ENCODE measurements around a stretch of chr10.

GRCh38 chr10:110842600-110843397 lies 28.9 kb upstream of the PDCD4 start:
- RRBS, result no CpG with 5 or more reads among the region's 4 CpGs

GRCh38 chr10:110843695-110844512 lies 27.8 kb upstream of the PDCD4 start:
- RRBS, result no CpG with 5 or more reads among the region's 7 CpGs

DNA sequence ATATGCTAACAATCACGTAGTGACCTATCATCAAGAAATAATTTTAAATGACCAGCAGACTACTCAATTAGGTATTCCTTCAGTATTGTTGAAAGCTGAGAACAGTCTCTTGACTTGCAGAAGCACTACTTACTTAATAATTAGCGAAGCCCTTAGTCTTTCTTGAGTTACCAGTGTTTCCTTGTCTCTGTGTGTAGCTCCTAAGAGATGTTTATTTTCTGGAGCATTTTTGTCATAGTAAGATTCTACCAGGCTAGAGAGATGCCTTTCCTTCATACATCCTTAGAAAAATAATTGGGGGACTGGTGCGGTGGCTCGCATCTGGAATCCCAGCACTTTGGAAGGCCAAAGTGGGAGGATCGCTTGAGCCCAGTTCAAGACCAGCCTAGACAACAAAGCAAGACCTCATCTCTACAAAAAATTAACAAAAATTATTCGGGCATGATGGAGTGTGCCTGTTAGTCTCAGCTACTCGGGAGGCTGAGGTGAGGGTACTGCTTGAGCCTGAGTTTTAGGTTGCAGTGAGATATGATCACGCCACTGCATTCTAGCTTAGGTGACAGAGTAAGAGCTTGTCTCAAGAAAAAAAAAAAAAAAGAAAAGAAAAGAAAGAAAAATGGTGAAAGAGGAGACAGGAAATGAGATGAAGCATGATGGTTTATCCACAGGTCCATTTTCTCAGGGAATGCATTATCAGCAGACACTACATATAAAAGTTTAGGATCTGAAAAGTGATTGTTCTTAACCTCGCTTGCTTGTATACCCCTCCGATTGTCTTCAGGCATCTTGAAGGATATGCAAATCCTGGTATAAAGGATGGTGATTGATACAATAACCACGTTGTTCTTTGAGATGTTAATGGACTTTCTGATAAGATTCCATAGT lies 11.8 kb downstream of the BBIP1 start:
- RRBS, result no CpG with 5 or more reads among the region's 11 CpGs

GRCh38 chr10:110972616-110972970 lies 53.2 kb downstream of the SHOC2 start:
- RRBS, result no CpG with 5 or more reads among the region's 4 CpGs

- RRBS, result no CpG with 5 or more reads among the region's 4 CpGs
Measured at GRCh38 chr10:111013197-111013805, 63.5 kb upstream of the ADRA2A start.

- RRBS, result no CpG with 5 or more reads among the region's 1 CpG
Measured at GRCh38 chr10:112266032-112266313, 17.2 kb upstream of the TECTB start.

DNA sequence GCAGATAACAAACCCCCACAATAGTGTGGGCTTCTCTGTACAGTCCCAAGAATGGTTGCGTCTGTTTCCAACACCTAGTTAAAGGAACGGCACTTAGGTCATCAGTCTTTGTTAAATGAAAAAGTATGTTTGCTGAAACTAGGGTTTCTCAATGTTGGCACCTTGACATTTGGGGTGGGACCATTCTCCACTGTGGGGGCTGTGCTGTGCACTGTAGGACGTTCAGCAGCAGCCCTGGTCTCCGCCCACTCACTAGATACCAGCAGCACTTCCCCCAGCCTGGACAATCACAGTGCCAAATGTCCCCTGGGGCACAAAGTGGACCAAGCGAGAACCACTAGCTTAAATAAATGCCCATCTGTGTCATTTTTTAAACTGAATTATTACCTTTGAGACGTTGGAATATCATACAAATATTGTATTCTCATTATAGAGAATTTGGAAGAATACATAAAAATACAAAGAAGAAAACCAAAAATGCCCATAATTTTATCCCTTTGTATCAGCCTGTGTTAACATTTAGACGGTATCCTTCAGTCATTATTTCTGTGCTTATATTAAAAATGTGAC lies 13.9 kb downstream of the TECTB start:
- RRBS, result no CpG with 5 or more reads among the region's 7 CpGs

DNA sequence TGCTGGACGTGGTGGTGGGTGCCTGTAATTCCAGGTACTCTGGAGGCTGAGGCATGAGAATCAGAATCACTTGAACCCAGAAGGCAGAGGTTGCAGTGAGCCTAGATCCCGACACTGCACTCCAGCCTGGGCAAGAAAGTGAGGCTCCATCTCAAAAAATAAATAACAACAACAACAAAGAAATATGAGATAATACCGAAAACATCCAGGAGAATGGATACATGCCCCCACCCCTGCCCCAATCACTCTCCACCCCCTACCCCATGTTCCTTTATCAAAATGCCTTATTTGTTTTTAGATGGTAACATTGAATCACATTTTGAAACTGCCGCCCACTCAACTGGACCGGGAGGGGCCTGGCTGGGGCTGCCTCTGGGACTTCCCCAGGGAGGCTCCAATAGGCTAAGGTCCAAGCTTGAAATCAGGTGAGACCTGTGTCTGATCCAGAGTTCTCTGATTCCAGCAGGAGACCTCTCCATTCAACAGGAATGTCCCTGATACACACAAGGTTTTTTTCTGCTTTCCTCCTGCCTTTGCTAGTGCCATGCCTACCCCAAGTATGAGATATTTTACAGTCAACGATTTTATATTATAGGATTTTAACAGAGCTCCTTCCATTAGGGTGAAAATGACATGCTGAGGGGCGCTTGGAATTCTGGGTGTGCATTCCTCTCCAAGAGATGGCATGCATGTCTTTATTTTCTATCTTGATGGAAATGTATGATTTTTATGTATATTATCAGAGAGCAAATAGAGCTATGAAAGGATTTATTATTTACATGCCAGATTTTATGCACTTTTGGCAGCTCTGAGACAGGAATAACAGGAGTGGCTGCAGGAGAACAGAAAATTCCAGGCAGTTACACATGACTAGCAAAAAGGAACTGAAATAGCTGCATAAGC lies 43.7 kb upstream of the ACSL5 start:
- RRBS, result no CpG with 5 or more reads among the region's 7 CpGs

- RRBS, result no CpG with 5 or more reads among the region's 7 CpGs
Measured at GRCh38 chr10:112336436-112337018, 37.4 kb upstream of the ACSL5 start.

DNA sequence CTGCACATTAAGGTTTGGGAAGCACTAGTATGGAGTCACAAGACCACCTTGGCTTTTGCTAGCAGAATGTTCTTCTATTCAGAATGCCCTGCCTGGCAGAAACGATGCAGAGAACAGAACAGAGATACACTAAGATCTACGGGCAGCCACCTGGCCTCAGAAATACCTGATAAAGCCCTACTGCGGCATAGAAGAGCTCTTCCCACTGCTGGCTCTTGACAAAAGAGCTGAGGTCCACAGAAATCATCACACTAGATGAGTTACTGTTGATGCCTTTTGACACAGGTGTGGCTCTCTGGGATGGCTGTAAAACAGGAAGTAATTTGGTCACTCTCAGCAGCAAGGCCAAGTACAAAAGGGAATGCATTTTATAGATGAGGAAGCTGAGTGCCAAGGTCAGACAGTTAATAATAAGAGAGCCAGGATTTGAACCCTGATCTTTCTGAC lies 35.0 kb upstream of the ACSL5 start:
- RRBS, result no CpG with 5 or more reads among the region's 3 CpGs

DNA sequence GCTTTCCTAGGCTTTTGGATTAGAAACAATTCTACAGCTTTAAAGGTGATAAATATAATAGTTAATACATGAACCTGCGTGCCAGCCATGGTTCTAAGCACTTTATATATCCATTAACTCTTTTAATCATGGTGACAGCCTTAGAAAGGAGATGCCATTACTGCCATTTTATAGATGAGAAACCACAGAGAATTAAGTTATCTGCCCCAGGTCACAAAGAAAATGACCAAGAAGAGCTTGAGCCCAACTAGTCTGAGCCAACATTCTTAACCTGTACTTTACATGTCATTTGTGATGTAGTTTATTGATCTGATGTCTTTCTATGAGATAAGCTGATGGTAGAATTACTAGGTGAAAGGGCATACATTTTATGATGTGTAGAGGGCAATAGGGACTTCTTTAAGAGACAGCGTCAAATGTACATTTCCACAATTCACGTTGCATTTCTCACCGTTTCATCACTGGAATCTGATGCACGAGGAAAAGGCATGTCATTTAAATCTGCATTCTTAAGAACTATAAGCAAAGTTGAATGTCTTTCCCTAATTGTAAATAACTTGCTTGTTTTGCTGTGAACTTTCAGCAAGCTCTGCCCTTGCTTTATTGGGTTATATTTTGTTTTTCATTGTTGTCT lies 11.3 kb downstream of the ACSL5 start:
- RRBS, result no CpG with 5 or more reads among the region's 5 CpGs

DNA sequence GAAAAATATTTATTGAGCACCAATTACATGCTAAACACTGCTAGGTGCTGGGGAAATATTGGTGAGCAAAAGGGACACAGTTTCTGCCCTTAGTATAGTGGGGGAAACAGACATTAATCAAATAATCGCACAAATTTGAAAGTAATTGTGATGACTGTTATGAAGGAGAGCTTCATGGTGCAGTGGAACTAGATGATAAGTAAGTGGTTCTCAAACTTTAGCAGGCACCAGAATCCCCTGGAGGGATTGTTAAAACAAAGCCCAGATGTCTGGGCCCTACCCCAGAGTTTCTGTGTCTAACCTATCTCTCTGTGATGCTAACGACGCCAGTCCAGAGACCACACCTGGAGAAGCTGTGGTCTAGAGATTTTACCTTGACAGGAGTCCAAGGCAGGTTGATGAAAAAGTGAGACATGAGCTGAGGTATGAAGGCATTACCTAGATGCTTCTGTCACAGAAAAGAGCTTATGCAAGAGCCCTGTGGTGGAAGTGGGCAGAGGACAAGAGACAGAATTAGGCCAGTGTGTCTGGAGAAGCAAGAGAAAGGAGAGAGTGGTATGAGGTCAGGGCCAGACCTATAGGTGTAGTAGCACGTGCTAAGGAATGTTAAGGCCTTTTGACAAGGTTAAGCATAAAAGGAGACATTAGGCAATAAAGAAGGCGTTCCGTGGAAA lies 184.4 kb upstream of the TCF7L2 start:
- RRBS, result no CpG with 5 or more reads among the region's 6 CpGs

- RRBS, result 90% methylated on average over 4 of the region's 22 CpGs
Measured at GRCh38 chr10:112820940-112821531, 129.0 kb upstream of the TCF7L2 start.

DNA sequence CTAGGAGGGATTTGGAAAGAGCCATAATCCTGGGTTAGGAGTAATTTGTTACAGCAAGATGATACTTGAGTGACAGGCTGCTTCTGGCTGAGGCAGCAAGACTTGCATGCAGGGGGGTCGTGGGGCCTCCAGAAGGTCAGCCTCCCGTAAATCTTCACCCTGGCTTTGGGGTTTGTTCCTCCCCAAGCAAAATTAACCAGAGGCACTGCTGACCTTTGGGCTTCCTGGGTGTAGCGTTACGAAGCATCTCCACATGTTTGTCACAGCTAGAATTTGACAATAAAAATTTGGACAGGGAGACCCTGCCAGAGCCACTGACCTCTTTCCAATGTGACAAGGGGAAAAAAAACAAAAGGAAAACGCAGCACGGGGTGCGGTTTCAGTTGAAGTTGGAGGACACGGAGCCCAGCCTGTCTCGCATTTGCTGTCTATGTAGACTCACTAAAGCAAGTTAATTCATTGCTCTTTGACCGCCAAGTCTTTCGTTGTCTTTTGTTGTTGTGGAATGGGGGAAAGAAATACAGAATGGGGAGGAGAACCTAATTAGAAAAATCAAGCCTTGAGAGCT lies 78.2 kb downstream of the TCF7L2 start:
- RRBS, result no CpG with 5 or more reads among the region's 11 CpGs

GRCh38 chr10:113037365-113038760 lies 87.8 kb downstream of the TCF7L2 start:
- RRBS, result no CpG with 5 or more reads among the region's 16 CpGs

GRCh38 chr10:113047448-113048015 lies 97.5 kb downstream of the TCF7L2 start:
- RRBS, result no CpG with 5 or more reads among the region's 7 CpGs

DNA sequence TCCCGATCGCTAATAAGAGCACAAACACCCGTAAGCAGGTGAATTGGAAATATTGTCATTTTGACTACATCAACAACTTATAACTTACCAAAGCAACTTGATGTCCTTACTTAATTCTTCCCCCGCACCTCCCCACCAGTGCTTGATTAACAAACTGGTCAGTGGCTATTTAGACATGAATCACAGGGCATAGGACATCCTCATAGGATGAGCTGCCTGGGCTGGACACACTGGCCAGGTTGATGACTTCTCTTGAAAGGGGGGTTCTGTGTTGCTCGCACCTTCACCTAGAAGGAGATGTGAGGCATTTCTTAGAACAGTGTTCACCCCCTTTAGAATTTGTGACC lies 163.2 kb downstream of the TCF7L2 start:
- RRBS, result no CpG with 5 or more reads among the region's 5 CpGs

GRCh38 chr10:113126468-113127078 lies 176.5 kb downstream of the TCF7L2 start:
- RRBS, result 2% methylated on average over 20 of the region's 49 CpGs

DNA sequence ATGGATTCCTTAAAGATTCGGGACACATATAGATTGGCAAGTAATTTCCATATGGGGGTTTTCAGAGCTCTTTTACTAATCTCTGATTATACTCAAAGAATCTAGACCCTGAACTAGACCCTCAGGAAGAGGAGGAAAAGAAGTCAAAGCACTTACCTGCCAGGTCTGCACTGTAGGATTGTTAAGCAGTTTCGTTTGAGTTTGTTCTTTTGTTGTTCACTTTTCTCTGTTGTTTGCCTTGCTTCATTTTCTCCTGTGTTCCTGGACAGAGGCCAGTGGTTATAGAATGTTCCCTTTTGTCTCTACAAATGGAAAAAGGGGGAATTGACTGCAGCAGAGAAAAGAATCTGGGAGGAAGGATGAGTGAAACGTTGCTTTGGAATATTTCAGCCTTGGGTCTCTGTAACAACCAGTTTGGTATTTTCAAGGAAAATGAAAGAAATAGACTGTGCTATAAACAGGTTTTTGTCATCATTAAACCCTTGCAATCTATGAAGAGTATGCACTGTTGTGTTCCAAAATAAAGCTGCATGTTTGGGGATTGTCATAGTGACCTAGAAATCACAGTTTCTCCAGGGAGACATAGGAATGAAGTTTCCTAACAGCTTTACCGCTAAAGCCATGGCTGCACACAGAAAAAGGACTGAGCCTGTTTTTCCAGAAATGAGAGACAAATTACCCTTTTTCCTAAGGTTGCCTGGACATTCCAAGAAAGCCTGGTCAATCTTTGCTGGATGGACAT lies 60.8 kb upstream of the HABP2 start:
- RRBS, result no CpG with 5 or more reads among the region's 4 CpGs

DNA sequence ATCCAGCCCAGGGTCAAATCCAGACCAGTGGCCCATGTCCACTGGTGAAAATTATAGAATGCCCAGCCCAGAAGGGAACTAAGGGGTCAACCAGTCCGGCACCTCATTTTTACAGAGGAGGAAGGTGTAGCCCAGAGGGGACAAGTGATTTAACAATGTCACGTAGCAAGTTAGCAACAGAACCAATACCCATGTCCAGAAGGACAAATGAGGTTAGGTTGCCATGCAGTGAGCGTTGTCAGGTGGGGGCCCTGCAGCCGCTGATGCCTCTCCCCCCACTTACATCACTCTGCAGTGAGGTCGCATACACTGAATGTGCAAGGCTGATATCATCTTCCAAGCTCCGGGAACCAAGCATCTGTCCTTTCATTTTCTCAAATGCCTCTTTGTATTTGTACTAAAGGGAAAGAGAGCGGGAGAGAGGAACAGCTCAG lies 49.9 kb downstream of the NRAP start:
- RRBS, result no CpG with 5 or more reads among the region's 7 CpGs

Data from iris pigment epithelial cell (primary cell).